ENCODE data around the genes AOC1, ABCB8, ASIC3 and CDK5.

GRCh38 chr7:150727244-150727807, 9.9 kb upstream of the GIMAP5 start:
- PRO-cap: no peak

- PRO-cap: no peak
Observed at GRCh38 chr7:150780156-150780990, 19.8 kb downstream of the TMEM176B start.

GRCh38 chr7:150802060-150802624, 1.6 kb downstream of the TMEM176A start:
- PRO-cap: no peak

- PRO-cap: no peak
Observed at GRCh38 chr7:150852328-150852695, at the start of gene AOC1. Gene AOC1, plus strand, starts transcription at chr7:150852517.

DNA sequence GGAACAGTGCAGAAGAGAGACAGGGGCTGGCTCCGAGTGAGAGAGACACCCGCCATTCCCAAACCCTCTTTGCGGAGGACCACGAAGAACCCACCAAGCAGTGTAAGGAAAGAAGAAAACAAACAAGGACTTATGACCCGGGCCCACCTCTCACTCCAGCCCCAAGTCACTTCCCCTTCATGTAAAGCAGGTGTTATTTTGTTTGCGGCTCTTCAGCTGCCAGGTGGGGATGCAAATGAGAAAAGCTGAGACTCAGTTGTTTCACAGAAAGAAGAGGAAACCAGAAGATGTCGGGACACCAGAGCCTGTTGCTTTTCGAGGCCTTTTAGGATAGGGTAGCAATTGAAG, 45.1 kb downstream of the AOC1 start:
- PRO-cap: no peak

- PRO-cap: no peak
Observed at GRCh38 chr7:150961611-150962389, 16.3 kb downstream of the KCNH2 start.

- PRO-cap: no peak
Observed at GRCh38 chr7:150968224-150968430, 10.0 kb downstream of the KCNH2 start.

GRCh38 chr7:150992724-150993247, 2.0 kb downstream of the NOS3 start:
- PRO-cap: no peak

- PRO-cap: no peak
Observed at GRCh38 chr7:151010186-151011293, 13.8 kb downstream of the ATG9B start.

DNA sequence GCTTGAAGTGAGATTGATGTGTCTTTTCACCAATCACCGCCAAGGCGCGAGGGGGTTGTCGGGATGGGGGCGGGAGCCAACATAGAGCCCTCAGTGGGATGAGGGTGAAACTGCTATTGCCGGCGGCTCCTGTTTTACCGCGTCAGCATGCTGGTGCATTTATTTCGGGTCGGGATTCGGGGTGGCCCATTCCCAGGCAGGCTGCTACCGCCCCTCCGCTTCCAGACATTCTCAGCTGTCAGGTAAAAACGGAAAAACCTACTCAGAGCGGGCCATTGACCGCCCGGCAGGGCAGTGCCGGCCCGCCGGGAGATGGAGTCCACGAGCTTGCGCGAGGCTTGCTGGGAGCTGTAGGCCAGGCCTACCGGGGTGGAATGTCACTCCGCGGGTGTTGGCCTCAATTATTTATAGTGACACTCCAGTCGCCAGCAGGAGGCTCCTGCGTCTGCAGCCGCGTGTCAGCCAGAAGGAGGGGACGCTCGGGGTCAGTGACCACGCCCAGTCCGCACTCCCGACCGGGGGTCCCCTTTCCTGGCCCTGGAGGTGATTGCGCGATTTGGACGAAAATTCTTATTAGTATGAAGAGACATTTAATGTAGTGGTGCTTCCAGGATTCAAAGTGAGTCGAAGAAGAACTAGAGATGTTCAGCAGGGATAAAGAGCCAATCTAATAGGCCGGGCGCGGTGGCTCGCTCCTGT, at the start of gene ABCB8:
Gene ABCB8, plus strand, starts transcription at position 82 of the 699 bp plus-strand sequence.
- PRO-cap: unidirectional peak, plus-strand start at position 93 of the sequence

DNA sequence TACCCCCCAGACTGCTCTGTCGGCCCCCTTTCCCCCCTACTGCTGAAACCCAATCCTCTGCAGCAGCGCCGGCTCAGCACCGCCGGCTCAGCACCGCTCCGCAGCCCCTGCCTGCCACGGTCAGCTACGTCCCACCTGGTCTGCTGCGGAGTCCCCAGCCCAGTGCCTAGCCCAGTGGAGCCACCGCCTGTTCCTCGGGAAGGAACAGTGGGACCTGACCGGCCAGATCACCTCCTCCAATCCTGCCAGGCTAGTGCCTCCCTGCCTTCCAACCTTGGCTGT, at the start of gene ASIC3:
Gene ASIC3, plus strand, starts transcription at position 56 of the 282 bp plus-strand sequence.
- PRO-cap: no peak

GRCh38 chr7:151057530-151058610, at the start of gene CDK5:
Gene CDK5, minus strand, starts transcription at chr7:151057897.
- PRO-cap: no peak

DNA sequence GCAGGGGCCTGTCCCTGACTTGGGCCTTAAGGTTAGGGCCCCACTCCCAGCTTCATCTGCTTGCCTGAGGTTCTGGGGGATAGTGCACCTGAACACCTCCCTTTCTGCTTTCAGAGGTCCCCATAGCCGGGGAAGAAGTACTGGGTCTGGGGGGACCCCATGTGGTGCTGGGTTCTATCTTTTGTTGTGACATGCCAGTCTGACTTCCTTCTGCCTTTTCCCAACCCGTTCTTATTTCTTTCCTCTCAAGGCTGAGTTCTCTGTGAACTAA, 1.8 kb downstream of the AGAP3 start:
- PRO-cap: no peak

GRCh38 chr7:151089911-151090306, 3.6 kb downstream of the AGAP3 start:
- PRO-cap: no peak

GRCh38 chr7:151206615-151207354, 1.5 kb upstream of the IQCA1L start:
- PRO-cap: no peak

- PRO-cap: no peak
Observed at GRCh38 chr7:151237495-151238519, 5.5 kb downstream of the CHPF2 start.

DNA sequence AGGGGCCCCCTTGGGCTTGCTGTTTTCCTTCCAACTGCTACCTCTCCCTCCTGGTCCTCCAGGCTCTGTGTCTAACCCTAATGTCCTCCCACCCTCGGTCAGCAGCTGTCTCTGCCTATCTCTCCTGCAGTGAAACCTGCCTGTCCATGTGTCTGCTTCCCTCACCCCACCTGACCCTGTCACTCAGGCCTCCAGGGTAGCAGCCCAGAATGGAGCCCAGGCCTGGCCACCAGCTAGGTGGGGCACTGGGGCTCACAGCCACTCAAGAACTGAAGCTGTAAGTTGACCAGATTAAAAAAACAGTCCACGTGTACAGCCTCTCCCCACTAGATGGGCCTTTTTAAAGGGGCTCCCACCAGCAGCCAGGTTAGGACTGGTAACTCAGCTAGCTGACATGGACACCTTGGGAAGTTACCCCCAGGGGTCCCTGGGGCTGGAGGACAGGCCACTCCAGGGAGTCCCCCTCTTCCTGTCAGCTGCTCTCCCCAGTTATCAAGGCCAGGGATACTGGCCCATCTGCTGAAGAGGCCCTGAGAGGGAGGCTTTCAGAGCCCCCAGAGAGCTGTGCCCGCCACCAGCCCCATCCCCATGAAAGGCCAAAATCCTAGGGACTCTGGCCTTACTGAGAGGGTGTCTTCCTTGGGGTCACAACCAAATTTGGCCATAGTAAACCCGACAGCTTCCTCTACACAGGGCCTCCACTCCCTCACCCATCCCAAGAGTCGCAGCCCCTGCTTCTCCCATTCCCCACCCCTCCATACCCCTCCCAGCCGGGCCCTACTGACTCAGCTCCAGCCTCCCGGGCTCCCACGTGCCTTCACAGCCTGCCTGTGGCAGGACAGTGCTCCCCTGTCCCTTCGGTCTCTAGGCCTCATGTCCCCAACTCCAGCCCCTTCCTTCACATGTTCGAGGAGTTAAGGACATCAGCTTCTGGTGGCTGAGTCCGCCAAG, 1.3 kb downstream of the SMARCD3 start:
- PRO-cap: no peak

GRCh38 chr7:151251038-151251621, 2.6 kb upstream of the SMARCD3 start:
- PRO-cap: no peak

DNA sequence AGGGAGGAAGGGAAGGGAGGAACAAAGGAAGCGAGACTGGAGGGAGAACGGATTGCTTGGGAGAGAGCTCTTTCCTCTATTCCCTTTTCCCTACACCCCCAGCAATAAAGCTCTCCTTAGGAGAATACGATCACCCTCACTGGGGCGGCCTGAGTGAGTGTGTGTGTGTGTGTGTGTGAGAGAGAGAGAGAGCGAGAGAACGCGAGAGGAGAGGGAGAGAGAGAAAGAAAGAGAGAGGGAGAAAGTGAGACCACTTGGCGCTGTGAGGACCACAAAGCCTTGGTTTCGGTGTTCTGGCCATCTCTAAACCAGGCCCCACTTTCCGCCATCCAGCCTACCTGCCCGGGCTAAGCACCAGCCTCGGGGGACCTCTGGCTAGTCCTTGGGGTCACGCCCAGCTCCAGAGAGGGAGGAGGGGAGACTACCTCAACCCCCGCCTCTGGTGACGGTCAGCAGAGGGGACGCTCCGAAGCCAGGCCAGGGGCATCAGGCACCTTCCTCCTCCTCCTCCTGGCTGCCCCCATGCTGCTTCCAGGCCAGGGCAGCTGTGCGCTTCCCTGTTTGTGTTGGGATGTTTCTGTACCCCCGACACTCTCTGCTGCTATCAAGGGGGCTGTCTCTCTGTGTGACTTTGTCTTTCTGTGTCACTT, 3.9 kb upstream of the SMARCD3 start:
- PRO-cap: no peak

- PRO-cap: no peak
Observed at GRCh38 chr7:151425683-151426304, 14.1 kb downstream of the CRYGN start.